ENCODE data around the genes USP17L20 and USP17L28.

DNA sequence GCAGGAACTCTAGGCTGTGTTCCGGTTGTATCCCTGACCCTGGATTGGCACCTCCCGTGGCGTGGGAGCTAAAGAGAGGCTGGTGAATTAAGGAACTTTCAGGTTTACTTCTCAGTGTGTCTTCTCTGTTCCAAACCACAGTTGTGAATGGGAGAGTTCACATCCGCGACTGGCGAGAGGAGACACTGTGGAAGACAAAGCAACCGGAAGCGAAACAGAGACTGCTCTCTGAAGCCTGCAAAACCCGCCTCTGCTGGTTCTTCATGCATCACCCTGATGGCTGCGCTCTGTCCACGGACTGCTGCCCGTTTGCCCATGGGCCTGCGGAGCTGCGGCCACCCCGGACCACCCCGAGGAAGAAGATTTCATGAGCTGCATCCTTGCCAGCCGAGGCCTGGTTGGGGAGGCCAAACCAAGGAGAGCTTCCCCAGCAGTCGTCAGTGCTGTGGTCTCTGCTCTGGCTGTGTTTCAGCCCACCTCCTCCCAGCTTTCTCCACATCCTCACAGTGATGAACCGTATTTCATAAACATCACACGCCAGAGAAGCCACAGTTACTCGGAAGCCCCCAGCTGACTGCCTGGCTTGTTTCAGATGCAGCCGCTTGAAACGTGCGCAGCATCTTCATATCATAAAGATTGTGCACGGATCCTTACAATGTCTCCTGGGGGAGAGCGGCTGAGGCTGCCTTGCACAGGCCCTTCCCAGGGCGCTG, 35.2 kb downstream of the TRMT44 start:
- PRO-cap, 4 experiments = no peak in any of the 4 experiments
- RAMPAGE, long total RNA, 4 experiments = start-site peak on the plus strand in 1 of 4 experiments, centred at positions 74 to 606 of the sequence, 5 to 6 reads per replicate

DNA sequence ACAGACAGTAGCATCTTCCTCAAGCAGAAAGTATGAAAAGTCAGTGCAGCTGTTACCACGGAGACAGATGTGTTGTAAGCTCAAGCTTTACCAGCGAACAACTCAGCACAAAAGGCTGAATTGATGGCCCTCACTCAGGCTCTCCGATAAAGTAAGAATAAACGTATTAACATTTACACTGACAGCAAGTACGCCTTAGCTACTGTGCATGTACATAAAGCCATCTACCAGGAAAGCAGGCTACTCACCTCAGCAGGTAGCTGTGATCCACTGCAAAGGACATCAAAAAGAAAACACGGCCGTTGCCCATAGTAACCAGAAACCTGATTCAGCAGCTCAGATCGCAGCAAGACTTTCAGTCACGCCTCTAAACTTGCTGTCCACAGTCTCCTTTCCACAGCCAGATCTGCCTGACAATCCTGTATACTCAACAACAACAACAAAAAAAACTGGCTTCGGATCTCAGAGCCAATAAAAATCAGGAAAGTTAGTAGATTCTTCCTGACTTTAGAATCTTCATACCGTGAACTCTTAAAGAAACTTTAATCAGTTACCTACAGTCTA, 97.5 kb upstream of the FAM90A26 start:
- PRO-cap, 4 experiments = no peak in any of the 4 experiments
- RAMPAGE, long total RNA, 4 experiments = no peak in any of the 4 experiments

DNA sequence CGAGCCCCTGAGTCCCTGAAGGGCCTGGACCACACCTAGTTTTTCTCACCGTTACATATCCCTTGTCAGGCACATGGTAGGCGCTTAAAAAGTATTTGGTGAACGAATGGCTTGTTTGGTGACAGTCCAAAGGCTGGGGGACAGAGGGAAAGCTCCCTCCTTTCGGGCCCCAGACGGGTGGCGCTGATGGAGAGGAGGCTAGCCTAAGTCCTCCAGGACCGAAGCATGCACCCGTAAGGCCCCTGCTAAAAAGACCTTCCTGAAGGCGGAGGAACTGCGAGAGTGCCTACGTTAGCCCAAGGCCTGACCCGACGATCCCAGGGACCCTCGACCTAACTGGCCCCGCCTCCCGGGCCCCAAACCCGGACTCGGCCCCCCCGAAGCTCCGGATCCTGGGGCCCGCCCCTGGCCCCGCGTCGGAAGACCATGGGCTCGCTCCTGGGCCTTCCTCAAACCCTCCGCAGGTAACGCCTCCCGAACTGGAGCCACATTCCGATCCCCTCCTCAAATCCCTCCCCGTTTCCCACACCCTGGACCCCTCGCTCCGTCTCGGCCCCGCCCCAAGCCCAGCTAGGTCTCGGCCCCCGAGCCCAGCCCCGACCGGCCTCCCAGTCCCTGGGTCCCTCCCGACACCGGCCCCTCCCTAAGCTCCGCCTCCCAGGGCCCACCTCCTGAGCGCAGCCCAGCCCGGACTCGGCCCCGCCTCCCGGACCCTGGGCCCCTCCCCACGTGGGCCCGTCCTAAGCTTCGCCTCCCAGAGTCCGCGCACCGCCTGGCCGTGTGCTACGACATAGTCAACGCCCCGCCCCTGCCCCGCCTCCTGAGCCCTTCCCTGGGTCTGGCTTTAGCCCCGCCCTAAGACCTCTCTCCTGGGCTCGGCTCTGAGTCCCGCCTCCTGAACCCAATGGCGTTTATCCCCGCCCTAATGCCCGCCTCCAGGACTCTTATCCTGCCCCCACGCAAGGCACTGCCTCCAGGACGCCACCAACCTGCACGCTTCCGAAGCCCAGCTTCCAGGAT, 17.9 kb upstream of the FAM90A26 start:
- PRO-cap, 4 experiments = peak in 4 of 4 experiments; most common minus-strand start position 617 of the sequence (in 4)
- RAMPAGE, long total RNA, 4 experiments = start-site peak on the minus strand in 4 of 4 experiments, centred at positions 257 to 316 of the sequence, 7 to 13 reads per replicate

- PRO-cap, 4 experiments = no peak in any of the 4 experiments
- RAMPAGE, long total RNA, 4 experiments = no peak in any of the 4 experiments
These were observed 286 bp downstream of the FAM90A26 start for GRCh38 chr4:9170595-9170794.

DNA sequence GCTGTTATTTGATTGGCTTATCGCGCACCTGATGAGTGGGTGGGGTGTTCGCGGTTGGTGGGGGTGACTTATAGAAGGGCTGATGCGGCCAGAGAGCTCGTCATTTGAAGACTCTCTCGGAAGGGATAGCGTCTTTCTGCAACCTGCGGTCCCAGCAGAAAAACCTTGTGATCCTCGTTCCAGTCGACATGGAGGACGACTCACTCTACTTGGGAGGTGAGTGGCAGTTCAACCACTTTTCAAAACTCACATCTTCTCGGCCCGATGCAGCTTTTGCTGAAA, at the start of gene USP17L20:
Gene USP17L20, plus strand, starts transcription at position 189 of the 282 bp plus-strand sequence.
- PRO-cap, 4 experiments = no peak in any of the 4 experiments
- RAMPAGE, long total RNA, 4 experiments = no peak in any of the 4 experiments

DNA sequence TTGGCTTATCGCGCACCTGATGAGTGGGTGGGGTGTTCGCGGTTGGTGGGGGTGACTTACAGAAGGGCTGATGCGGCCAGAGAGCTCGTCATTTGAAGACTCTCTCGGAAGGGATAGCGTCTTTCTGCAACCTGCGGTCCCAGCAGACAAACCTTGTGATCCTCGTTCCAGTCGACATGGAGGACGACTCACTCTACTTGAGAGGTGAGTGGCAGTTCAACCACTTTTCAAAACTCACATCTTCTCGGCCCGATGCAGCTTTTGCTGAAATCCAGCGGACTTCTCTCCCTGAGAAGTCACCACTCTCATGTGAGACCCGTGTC, at the start of gene USP17L28:
Gene USP17L28, plus strand, starts transcription at position 177 of the 323 bp plus-strand sequence.
- PRO-cap, 4 experiments = no peak in any of the 4 experiments
- RAMPAGE, long total RNA, 4 experiments = no peak in any of the 4 experiments

DNA sequence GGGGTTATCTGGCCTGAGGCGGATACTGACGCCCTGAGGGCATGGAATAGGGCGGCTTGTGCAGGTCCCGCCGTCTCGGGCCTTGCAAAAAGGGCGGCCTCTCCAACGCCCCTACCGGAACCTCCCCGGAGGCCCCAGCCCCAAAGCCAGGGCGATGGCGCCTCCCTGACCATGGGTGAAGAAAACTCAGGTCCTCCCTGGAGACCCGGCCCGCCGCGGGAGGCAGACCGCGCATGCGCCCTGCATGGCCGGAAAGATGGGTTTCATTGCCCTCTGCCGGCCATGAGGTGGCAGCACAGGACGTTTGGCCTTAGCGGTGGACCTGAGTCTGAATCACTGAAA, 18.2 kb downstream of the USP17L30 start:
- PRO-cap, 4 experiments = no peak in any of the 4 experiments
- RAMPAGE, long total RNA, 4 experiments = no peak in any of the 4 experiments

- PRO-cap, 4 experiments = no peak in any of the 4 experiments
- RAMPAGE, long total RNA, 4 experiments = no peak in any of the 4 experiments
These were observed 73.7 kb downstream of the SLC2A9 start for GRCh38 chr4:9947371-9948141.

GRCh38 chr4:10008291-10008640, 13.0 kb downstream of the SLC2A9 start:
- PRO-cap, 4 experiments = no peak in any of the 4 experiments
- RAMPAGE, long total RNA, 4 experiments = no peak in any of the 4 experiments

- PRO-cap, 4 experiments = no peak in any of the 4 experiments
- RAMPAGE, long total RNA, 4 experiments = no peak in any of the 4 experiments
These were observed 40.4 kb downstream of the WDR1 start for GRCh38 chr4:10076073-10076810.

DNA sequence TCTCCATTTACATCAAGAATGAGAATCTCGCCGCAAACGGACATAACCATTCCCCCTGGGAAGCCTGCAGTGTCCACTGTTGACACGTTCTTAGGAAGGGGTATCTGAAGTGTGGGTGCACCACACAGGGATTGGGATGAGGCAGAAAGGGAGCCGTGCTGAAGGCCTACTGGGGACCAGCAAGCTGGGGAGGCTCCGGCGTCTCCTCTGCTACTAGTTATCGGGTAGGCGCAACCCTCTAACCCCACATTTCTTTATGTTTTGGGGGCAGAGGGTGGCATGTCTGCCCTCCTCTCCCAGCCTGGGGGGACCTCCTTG, 33.4 kb downstream of the WDR1 start:
- PRO-cap, 4 experiments = no peak in any of the 4 experiments
- RAMPAGE, long total RNA, 4 experiments = no peak in any of the 4 experiments

GRCh38 chr4:10092220-10093360, 24.0 kb downstream of the WDR1 start:
- PRO-cap, 4 experiments = no peak in any of the 4 experiments
- RAMPAGE, long total RNA, 4 experiments = no peak in any of the 4 experiments

DNA sequence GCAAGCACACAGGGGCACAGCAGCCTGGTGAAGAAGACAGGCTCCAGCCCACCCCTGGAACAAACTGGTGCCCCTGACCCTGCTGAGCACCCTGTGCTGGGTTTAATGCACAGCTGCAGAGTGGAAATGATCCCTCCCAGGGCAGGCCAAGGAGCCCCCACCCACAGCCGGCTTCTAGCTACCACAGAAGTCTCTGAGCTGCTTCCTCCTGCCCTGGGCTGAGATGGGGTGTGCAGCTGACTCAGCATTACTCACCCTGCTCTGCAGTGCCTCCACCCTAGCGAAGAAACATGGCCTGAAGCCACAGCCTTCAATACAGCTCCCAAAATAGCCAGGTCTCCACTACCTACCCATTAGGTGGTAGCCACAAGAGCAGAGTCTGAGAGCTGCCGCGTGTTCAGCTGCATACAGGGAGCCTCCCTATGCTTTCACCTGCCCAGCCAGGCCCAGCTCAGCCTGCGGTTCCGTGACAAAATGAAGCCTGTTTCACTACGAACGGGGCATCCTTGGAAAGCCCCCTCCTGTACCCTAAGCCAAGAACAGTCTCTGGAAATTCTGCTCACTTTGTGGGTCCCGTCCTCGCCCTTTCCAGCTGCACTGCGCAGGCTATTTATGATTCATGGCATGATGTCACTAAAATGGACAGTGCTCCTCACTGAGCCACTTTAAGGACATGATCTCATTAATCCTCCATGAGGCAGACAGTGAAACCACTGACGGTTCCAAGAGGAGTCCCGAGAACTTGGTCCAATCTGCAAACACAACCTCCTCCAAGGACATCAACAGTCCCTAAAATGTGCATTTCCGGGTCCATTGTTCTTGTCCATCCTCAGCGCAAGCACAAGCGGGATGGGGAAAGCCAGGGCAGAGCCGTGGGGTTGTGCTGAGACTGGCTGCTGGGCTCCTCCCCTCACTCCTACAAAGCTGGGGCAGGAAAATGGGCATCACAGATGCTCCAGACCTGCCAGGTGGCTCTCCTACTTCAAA, 20.2 kb downstream of the WDR1 start:
- PRO-cap, 4 experiments = no peak in any of the 4 experiments
- RAMPAGE, long total RNA, 4 experiments = no peak in any of the 4 experiments

DNA sequence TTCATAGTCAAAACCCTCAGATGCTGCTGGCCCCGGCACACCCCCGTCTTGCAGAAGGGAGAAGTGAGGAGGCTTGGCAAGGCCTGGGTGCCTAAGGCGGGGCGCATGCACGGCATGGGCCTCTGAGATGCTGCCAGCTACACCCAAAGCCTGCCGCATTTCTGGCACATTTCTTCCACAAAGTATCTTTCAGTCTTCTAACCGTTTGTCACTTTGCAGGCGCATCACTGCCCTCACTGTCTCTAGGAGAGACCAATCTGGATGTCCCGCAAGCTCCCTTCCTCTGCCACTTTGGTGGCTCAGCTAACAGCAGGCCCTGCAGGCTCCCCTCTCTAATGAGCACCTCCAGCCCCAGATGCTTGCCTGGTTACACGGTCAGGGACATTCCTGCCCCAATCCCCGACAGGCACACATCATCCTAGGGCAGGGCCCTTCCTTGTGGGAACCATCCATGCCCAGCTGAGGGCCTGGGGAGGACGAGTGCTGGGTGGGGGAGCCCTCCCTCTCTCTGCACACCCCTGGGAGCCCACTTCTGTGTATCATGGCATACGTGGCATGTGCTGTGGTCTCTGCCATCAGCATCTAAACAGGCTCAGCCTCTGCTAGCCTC, 19.4 kb downstream of the WDR1 start:
- PRO-cap, 4 experiments = no peak in any of the 4 experiments
- RAMPAGE, long total RNA, 4 experiments = no peak in any of the 4 experiments

DNA sequence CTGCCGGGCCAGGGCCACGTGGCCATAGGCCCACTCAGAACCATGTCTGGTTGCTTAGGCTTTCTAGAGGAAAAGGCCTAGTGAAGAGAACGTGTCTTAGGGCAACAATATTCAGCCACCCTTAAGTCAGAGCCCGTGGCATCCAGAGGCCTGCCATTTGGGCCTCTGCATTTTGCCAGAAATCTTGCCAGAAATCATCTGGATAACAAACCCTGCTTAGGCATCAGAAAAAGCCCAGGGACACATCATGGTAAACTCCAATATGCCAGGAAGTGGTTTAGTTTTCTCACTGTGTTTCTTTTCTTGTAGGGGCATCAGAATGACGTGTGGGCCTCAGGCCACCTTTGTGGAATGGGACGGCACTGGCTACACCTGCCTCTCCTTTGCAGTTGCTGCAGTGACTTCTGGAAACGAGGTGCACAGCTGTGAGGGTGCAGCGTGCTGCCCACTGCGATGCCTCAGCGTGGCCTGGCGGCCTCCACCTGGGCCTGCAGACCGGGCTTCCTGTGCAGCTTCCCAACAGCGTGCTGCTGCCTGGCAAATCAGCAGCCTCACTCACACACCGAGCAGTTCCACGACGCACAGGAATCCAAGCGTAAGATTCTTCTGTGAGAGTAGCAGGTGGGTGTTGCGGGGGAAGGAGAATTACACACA, 17.3 kb downstream of the WDR1 start:
- PRO-cap, 4 experiments = no peak in any of the 4 experiments
- RAMPAGE, long total RNA, 4 experiments = no peak in any of the 4 experiments

DNA sequence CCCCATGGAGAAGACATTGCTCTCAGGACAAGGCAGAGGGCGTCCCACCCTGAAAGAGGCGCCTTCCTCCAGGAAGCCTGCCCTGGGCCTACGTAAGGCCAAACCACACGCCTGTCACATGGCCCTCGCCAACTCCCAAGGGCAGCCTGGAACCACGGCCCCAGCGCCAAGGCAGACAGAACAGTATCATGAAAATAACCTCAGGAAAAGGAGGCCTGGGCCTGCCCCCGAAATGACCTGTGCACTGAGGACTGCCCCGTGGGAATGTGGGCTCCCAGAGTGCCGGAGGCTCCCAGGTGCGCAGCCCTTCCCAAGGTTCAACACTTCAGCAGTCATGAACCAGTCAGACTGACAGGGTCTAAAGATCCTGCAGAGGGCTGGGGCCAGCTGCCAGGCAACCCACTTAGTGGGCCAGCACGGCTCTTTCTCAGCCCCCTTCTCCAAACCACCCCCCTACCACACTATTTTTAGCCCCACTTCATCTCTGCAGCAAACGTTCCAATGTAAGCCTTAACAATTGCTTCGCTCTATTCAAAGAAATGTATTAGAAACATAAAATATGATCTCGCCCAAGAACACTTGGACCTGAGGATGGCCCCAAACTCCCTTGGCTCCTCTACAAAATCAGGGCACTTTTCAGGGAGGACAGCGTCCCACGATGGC, 15.5 kb downstream of the WDR1 start:
- PRO-cap, 4 experiments = no peak in any of the 4 experiments
- RAMPAGE, long total RNA, 4 experiments = no peak in any of the 4 experiments

DNA sequence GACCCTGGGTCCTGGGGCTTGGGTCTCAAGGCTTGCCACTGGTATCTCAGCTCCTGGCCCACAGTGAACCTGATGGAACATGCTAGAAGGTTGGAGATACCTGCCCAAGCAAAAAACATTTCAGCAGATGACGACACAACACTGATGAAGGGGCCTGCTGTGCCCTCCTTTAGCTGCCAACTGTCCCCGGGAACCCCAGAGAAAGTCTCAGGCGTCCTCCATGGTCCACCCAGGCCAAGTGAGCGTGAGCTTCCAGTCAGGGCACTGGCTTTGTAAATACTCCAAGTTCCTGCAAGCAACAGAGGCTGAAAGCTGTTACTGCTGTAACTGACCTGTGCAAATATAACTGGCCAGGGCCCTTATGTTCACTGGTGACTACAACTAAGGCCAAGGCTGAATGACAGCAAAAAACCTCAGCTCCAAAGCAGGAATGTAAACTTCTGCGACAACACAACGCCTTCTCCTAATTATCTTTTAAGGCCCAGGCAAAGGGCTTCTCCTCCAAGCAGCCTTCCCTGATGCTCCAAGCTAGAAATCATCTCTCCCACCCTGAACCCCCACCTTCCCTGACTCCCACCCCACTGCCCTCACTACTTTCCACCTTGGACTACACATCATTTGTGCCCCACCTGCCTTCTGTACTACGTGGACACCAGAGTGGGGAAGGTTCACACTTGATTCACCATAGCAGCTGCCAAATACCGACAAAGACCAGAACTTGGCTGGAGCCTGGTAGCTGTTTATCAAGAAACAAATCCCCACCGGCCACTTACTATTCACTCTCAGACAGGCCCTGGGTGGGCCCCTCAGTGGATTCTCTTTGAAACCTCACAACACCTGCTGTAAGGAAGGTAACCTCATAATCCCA, 8.1 kb downstream of the WDR1 start:
- PRO-cap, 4 experiments = no peak in any of the 4 experiments
- RAMPAGE, long total RNA, 4 experiments = no peak in any of the 4 experiments

- PRO-cap, 4 experiments = no peak in any of the 4 experiments
- RAMPAGE, long total RNA, 4 experiments = no peak in any of the 4 experiments
These were observed 4.9 kb downstream of the WDR1 start for GRCh38 chr4:10111732-10112079.

DNA sequence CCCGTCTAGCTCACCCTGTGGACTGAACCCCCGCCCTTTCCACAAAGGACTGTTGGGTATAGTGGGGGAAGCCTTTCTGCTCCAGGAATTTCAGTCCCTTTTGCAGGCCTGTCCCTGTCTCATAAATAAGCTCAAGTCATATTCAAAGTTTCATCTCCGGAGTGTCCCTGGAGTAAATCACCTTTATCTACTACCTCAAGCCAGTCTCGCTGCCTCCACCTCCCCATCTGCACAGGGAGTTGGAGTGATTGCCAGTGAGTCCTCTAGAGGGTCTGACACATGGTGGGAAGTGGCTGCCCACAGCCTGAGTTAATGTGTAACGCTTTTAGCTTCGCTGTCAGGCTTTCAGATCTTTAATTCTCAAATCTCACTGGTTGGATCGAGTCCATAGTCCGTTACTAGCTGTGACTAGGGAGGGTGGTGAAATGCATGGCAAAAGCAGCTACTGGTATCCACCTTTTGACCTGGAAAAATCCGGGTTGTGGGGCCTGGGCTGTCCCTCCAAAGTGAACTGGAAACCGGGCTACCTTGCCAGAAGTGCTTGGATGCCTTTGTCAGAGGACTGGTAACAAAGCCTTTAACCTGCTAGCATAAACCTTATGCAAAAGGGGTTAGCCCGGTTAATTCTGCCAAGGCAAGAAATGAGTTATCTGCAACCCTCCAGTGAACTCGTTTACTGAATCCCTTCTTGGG, 5.0 kb upstream of the WDR1 start:
- PRO-cap, 4 experiments = no peak in any of the 4 experiments
- RAMPAGE, long total RNA, 4 experiments = no peak in any of the 4 experiments

- PRO-cap, 4 experiments = peak in 2 of 4 experiments; most common minus-strand start chr4:10123542 (in 2)
- RAMPAGE, long total RNA, 4 experiments = no peak in any of the 4 experiments
These were observed 6.8 kb upstream of the WDR1 start for GRCh38 chr4:10123250-10124029.